NCI-H460 (cell line): ENCODE data around the genes CNOT11 and RFX8.

GRCh38 chr2:100832764-100833284 lies 12.9 kb downstream of the NPAS2 start:
RAMPAGE:
- cytosol, long total RNA: no peak
- long total RNA: no peak
- nucleus, long total RNA: no peak

GRCh38 chr2:101037503-101037714 lies 35.3 kb downstream of the RPL31 start:
RAMPAGE:
- cytosol, long total RNA: no peak
- long total RNA: no peak
- nucleus, long total RNA: no peak

DNA sequence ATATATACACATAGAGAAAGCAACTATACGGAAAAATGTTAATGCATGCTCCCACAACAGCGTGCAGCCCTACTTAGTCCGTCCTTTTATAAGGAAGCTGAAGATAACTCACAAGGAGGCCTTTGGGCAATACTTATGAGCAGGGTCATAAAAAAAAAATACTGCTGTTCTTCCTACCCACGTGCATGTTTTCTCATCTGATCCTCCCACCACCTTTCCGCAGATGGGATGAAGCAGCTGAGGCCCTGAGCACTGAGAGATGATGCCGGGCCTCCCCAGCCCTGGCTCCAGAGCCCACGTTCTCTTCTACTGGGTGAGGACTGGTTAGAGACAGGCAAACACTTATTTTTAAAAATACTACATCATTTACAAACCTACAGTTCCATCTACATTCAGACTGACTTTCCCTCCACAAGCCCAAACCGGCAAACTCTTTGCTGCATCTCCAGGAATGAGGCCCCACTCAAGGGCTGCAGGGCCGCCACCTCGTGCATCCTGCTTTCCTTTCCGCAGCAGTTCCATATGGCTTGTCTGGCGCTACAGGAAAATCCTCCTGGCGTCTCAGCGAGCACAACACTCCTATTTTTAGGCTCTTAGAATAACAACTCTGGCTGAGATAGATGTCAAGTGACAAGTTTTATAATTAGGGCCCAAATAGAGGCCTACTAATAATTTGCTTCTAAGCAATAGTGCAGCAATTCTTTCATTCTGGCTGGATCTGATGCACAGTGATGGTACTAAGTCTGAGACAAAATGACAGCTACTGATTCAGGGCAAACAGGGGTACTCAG lies 41.5 kb downstream of the TBC1D8 start:
RAMPAGE:
- cytosol, long total RNA: no peak
- long total RNA: no peak
- nucleus, long total RNA: no peak

DNA sequence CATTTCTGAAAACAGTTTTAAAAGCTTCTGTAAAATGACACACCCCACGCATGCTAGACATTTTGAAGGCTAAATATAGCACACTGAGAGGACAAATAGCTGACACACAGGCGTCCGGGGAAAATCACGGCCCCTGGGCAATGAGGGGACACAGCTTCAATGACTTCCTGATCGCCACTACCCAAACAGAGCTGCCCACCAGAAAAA lies 10.9 kb downstream of the TBC1D8 start:
RAMPAGE:
- cytosol, long total RNA: no peak
- long total RNA: no peak
- nucleus, long total RNA: no peak

RAMPAGE:
- cytosol, long total RNA: no peak
- long total RNA: no peak
- nucleus, long total RNA: no peak
These were observed 28.9 kb upstream of the TBC1D8 start for GRCh38 chr2:101180057-101180468.

RAMPAGE:
- cytosol, long total RNA: no peak
- long total RNA: no peak
- nucleus, long total RNA: no peak
These were observed 47.1 kb upstream of the CNOT11 start for GRCh38 chr2:101205537-101206076.

DNA sequence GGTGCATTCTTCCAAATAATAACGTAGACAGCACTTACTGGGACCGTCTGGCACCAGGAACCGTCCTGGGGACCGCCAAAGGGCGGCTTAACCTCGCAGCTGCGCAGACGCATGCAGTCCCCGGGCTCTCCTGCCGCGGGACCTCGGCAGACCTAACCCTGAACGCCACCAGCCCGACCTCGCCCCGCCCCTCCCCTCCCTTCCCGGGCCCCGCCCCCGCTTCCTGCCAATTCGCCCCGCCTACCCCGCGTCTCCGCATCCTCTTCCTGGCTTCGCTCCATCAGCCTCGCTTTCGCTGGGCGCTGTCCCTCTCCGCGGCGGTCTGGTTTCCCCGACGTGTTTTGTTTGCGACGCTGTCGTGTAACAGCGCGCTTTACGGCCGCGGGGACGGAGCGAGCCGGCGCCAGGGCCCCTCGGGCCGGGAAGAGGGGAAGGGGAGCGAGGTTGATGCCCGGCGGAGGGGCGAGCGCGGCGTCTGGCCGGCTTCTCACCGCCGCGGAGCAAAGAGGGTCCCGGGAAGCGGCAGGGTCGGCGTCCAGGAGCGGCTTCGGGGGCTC lies at the start of gene CNOT11:
CNOT11 (plus strand) TSS at position 369 of the 557 bp plus-strand sequence.
RAMPAGE:
- cytosol, long total RNA: no peak
- long total RNA: no peak
- nucleus, long total RNA: no peak

GRCh38 chr2:101305547-101306144 lies 2.9 kb downstream of the RNF149 start:
RAMPAGE:
- cytosol, long total RNA: no peak
- long total RNA: no peak
- nucleus, long total RNA: no peak

RAMPAGE:
- cytosol, long total RNA: no peak
- long total RNA: no peak
- nucleus, long total RNA: no peak
These were observed 454 bp upstream of the RNF149 start for GRCh38 chr2:101308913-101309396.

GRCh38 chr2:101396254-101396700 lies 9.0 kb upstream of the CREG2 start:
RAMPAGE:
- cytosol, long total RNA: no peak
- long total RNA: no peak
- nucleus, long total RNA: no peak

RAMPAGE:
- cytosol, long total RNA: no peak
- long total RNA: no peak
- nucleus, long total RNA: no peak
These were observed at the start of gene RFX8 for GRCh38 chr2:101474917-101475481. Gene RFX8 (minus strand): TSS chr2:101475112.

GRCh38 chr2:101696439-101697120 lies 927 bp upstream of the MAP4K4 start:
RAMPAGE:
- cytosol, long total RNA: no peak
- long total RNA: no peak
- nucleus, long total RNA: no peak

RAMPAGE:
- cytosol, long total RNA: no peak
- long total RNA: no peak
- nucleus, long total RNA: no peak
These were observed 9.3 kb downstream of the MAP4K4 start for GRCh38 chr2:101706781-101707249.

GRCh38 chr2:101843963-101844681 lies 146.6 kb downstream of the MAP4K4 start:
RAMPAGE:
- cytosol, long total RNA: no peak
- long total RNA: no peak
- nucleus, long total RNA: no peak

GRCh38 chr2:101869560-101869931 lies 122.2 kb upstream of the IL1R2 start:
RAMPAGE:
- cytosol, long total RNA: no peak
- long total RNA: no peak
- nucleus, long total RNA: no peak

GRCh38 chr2:101900644-101901202 lies 91.0 kb upstream of the IL1R2 start:
RAMPAGE:
- cytosol, long total RNA: no peak
- long total RNA: no peak
- nucleus, long total RNA: no peak

RAMPAGE:
- cytosol, long total RNA: no peak
- long total RNA: no peak
- nucleus, long total RNA: no peak
These were observed 340 bp upstream of the IL1R2 start for GRCh38 chr2:101991531-101991709.

RAMPAGE:
- cytosol, long total RNA: no peak
- long total RNA: no peak
- nucleus, long total RNA: no peak
These were observed 35.7 kb downstream of the IL1R2 start for GRCh38 chr2:102027204-102028088.

DNA sequence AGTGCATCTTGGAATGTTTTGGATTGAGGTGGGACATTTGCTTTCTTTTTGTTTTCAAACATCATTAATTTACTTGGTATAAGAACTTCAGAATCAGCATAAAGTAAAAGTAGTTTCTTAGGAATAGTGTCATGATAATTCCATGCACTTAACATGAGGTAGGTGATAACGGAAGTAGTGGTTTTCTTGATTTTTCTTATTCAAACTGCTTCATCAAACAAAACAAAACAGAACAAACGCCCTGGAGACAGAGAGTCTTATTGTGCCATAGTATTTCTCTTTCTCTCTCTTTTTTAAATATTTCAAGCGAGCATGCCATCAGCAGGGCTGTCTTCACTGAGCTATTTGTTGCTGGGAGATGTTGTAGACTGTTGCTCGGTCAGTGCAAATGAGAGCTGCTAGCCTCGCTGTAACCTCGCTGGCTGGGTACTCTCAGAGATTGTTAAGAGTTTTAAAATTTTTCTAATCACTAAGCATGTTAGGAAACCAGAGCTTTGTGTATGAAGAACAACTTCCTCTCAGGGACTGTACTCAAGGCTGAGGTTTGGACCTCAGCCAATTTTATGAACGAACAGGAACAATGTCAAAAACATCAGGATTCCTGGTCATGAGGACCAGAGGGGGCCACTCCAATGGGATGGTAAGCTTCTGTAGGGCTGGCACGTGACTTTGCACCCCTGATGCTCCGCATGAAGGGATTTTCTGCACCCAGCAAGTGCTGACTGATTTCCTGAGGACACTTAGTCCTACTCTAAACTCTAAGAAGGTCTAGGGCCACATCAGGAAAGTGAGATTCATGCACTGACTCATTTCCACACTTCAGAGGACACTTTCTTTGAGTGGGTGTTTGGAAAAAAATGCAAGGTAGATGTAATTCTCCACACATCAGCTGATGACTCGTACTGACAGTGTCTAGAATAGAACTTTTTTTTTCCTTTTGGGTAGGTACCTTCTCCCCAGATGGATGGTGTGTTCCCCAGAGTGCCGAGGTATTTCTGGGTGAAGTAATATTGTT lies 59.8 kb upstream of the IL1R1 start:
RAMPAGE:
- cytosol, long total RNA: no peak
- long total RNA: no peak
- nucleus, long total RNA: no peak

RAMPAGE:
- cytosol, long total RNA: no peak
- long total RNA: no peak
- nucleus, long total RNA: no peak
These were observed 38.7 kb upstream of the IL1R1 start for GRCh38 chr2:102103789-102104207.